Left lung (tissue), 1 donor: ENCODE measurements around a stretch of chr13.

- PRO-cap: no peak
Measured at GRCh38 chr13:28183205-28183678, 44.9 kb downstream of the PAN3 start.

DNA sequence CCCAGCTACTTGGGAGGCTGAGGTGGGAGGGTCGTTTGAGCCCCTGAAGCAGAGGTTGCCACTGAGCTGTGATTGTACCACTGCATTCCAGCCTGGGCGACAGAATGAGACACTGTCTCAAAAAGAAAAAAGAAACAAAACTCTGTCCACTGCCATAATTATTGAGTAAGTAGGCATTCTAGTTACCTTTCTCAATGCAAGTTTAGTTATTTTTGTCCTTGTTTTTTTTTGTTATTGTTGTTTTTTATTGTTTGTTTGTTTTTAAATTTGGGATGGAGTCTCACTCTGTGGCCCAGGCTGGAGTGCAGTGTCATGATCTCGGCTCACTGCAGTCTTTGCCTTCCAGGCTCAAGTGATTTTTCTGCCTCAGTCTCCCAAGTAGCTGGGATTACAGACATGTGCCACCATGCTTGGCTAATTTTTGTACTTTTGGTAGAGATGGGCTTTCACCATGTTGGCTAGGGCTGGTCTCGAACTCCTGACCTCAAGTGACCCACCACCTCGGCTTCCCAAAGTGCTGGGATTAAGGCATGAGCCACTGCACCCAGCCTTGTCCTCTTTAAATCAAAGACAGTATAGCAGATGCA lies 57.0 kb downstream of the PAN3 start:
- PRO-cap: no peak

DNA sequence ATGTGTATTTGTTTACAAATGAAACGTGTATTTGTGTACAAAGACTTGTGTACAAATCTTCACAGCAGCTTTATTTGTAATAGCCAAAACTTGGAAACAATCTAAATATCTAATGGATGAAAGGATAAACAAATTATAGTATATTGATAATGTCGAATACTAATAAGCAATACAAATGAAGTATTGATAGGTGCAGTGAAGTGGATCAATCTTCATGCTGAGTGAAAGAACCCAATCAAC lies 75.8 kb downstream of the PAN3 start:
- PRO-cap: no peak

- PRO-cap: no peak
Measured at GRCh38 chr13:28392322-28392921, 102.5 kb downstream of the FLT1 start.

DNA sequence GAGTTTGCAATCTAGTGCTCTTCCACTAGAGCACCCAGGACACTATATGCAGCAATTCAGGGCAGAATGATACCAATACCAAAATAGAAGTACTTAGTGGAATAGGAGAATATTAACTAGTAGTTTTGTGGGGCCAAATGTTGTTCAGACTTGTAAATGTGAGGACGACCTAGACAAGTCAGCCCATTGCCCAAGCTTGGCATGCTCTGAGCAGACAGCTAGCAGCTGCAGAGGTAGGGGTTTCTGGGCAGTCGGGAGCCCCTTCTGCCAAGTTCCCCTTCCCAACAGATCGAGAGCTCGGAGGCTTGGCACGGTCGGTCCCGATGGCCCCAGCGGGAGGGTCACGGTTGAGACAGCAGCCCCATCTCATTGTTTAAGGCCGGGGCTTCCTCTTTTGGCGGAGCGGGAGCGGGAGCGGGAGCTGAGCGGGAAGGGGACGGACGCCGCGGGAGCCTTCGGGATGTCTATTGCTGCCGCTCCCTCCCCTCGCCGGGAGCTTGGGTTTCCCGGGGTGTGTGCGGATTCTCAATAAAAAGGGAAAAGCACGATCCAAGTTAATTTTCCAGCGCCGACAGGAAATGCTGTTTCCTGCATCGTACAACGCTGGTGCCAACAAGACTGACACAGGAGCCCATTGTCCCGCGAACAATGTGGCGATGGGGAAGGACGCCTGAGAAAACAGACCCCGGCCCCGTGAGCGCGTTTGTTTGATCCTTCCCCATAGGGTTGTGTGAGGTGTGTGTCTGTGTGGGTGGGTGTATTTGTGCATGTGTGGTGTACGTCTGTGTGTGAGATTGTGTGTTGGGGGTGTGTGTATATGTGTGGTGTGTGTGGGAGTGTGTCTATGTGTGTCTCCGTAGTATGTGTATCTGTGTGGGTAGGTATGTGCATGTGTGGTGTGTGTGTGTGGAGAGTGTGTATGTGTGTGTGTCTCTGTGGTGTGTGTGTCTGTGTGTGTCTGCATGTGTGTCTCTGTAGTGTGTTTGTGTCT lies 36.2 kb upstream of the FLT1 start:
- PRO-cap: no peak

- PRO-cap: no peak
Measured at GRCh38 chr13:28545546-28546016, 50.7 kb upstream of the FLT1 start.

- PRO-cap: no peak
Measured at GRCh38 chr13:28657888-28658505, 933 bp upstream of the POMP start.

GRCh38 chr13:28741185-28741513 lies 22.4 kb upstream of the SLC46A3 start:
- PRO-cap: no peak

GRCh38 chr13:29437114-29437530 lies 158.4 kb downstream of the SLC7A1 start:
- PRO-cap: no peak

DNA sequence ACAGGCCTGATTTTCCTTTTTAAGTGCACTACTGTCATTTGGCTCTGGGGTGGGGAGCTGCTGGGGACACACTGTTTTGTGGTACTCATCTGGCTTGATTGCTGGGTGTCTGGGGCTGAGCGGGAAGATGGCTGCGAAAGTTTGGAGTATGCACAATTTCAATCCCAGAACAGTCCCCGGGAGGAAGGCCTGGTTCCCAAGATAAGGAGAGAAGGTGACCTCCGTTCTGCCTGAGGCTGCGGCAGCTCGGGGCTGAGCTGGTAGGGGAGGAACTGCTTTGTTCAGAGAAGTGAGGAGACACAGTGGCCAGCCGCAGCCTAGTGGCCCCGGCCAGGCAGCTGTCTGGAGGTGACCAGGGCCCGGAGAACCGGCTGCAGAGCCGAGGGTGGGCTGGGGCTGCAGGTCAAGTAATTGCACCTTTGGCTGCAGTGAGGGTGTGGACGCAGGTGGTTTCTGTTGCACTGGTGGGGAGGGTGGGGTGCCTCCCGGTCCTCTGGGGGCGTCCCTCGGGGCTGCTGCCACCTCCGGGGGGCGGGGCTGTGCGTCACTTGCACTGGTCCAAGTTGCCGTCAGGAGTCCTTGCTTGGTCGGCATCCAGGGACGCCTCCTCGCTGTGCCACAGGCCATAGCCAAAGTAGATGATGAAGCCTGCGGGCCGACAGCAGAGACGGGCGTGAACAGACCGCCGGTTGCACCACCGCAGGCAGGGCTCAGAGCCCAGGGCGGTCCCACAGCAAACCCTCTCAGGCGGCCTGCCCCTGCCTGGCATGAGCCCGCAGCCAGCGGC lies 81.4 kb downstream of the SLC7A1 start:
- PRO-cap: no peak

- PRO-cap: no peak
Measured at GRCh38 chr13:29593541-29594144, 1.8 kb downstream of the SLC7A1 start.

GRCh38 chr13:29606120-29606581 lies 10.7 kb upstream of the SLC7A1 start:
- PRO-cap: no peak

DNA sequence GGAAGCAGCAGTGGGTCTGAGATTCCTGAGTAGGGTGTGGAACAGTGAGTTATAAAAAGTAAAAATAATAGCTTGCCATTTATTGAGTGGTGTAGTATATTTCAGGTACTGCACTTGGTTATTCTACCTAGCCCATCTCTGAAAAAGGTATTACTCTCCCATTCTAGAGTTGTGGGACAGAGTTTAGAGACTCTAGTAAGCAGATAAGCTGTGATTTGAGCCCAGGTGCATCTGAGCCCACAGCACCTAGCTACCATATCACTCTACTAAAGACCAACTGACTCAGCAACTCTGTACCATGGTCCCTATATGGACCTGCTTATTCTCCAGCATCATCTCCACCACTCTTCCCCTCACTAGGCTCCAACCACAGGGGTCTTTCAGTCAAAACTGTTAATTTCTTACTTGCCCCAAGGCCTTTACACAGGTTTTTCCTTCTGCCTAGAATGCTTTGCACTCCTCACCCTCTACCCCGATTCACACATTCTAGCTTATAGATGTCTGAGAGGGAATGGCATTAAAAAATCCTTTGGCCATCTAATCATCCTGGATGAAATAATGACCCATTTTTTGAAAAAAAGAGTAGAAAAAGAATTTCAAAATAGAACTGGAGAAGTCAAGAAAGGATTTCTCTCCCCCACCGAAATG lies 64.4 kb downstream of the UBL3 start:
- PRO-cap: no peak

GRCh38 chr13:29848536-29848905 lies 1.9 kb downstream of the UBL3 start:
- PRO-cap: no peak

DNA sequence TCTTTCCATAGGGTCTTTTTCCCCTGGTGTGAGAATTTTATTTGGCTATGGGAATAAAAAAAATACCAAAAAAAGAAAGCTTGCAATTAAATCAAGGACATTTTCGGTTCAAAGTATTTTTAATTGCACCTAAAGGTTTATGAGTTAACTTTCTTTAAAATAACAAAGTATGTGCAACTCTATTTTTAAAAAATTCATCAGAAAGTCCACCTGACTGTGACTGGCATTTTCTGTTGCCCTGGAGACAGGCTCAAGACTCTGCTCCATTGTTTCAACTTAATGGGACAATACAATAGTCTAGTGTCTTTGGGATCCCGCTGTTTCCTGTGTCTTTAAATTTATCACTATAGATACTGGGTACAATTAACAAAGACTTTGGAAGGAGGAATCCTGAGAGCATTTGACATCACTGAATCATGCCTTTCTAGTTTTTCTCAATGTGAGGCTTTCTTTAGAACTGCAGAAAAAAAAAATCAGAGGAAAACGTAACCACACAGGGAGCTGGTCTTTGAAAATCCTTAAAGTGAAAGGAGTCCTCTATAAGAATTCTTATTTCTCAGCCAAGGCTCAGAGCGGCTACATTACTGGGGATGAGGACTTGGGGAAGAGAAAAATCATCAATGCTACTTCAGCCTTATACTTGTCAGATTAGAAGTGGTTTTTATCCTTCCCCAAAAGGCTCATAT lies 34.2 kb upstream of the UBL3 start:
- PRO-cap: no peak

GRCh38 chr13:29905746-29906293 lies 55.4 kb upstream of the UBL3 start:
- PRO-cap: unidirectional peak, minus-strand start at chr13:29905929

DNA sequence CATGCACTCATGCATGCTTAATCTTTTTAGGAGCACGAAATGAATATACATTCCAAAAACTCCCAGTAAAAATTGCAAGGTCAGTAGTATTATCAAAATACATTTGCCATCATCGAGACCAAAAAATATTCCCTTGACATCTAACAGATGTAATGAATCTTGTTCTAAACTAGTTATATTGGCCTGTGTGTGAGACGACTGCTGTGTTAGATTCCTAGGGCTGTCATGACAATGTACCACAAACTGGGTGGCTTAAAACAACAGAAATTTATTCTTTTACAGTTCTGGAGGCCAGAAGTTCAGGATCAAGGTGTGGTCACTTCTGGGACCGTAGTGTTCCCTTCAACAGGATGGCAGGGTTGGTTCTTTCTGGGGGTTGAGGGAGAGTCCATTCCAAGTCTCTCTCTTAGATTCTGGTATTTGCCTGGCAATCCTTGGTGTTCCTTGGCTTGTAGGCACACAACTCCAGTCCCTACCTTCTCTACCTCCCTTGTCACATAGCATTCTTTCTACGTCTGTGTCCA lies 56.2 kb upstream of the UBL3 start:
- PRO-cap: no peak

DNA sequence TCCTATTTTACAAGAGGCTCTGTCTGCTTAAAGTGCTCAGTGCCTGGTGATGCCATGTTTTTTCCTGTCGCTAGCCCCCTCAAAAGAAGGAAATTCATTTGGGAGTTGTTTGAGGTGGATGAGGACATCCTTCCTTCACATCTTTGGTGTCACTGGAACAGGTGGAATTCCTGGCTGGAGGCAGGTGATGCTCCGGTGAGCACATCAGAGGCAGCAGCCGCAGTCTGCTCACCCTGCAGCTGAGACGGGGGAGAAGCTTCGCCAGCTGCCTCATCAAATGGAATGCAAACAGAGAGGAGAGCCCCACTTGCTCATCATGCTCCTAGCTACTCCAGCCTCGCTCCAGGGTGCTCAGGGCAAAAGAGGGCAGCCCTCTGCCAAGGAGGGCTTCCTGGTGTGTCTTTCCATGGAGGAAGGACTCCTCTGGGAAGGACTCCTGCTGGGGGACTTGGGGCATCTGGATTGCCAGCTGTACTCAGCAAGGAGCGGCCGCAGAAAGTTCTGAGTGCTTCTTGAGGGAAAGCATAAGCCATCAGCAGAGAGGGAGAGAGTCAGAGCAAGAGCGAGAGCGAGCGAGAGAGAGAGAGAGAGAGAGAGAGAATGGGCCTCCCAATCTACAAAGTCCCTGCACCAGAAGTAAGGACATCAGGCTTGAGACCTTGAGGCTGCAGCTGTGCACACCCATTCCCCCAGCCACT lies 74.2 kb upstream of the UBL3 start:
- PRO-cap: no peak

GRCh38 chr13:29943427-29943728 lies 93.0 kb upstream of the UBL3 start:
- PRO-cap: no peak

GRCh38 chr13:30398385-30399140 lies 23.7 kb upstream of the UBE2L5 start:
- PRO-cap: no peak